ENCODE measurements around a stretch of chr6.

GRCh38 chr6:56541707-56542280 lies 294.4 kb upstream of the COL21A1 start:
- PRO-cap = no peak
- RAMPAGE, long total RNA, 3 experiments = no peak in any of the 3 experiments

GRCh38 chr6:56599930-56600419 lies 352.6 kb upstream of the COL21A1 start:
- PRO-cap = no peak
- RAMPAGE, long total RNA, 3 experiments = no peak in any of the 3 experiments

DNA sequence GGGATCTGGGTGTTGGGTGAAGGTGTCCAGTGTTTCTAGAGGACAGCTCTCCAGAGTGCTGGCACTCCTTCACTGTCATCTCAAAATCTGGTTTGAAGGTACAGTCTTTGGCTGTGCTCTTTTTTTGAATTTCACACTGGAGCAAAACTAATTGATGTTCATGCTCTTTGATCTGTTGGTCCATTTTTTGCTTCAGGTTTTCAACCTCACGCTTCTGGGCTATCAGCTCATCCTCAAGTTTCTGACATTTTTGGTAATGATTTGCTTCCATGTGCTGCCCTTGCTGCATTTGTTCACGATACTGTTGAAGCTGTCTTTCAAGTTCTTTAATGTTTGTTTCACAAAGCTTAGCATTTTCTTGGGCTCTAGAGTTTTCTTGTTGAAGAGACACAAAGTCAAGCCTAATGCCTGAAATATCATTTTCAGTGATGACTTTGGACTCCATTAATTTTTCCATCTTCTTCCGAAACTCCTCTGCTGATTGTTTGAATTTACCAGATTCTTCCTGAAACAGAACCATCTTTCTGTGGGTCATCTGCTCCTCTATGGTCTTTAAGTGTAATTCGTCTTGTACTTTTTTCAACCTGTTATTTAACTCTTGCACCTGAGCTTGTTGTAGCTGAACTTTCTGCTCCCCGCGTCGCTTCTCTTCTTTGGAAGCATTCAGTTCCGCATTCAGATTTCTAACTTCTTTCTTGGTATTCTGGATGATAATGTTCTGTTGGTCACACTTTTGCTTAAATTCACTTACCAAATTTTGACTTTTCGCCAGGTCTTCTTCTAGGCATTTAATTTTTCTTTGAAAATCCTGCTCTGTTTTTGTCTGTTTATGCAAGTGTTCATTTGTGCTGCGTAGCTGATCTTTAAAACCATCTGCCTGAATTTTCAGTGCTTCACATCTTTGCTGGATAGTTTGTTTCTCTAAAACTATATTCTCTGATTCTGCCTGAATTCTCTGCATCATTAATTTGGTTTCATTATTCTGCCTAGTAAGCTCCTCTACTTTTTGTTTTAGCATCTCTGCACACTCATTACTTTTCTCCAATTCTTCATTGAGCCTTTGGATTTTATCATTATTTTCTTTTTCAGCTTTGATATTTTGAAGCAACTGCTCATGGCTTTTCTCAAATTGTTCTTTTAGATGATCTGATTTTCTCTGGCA lies 335.9 kb downstream of the DST start:
- PRO-cap = no peak
- RAMPAGE, long total RNA, 3 experiments = no peak in any of the 3 experiments

DNA sequence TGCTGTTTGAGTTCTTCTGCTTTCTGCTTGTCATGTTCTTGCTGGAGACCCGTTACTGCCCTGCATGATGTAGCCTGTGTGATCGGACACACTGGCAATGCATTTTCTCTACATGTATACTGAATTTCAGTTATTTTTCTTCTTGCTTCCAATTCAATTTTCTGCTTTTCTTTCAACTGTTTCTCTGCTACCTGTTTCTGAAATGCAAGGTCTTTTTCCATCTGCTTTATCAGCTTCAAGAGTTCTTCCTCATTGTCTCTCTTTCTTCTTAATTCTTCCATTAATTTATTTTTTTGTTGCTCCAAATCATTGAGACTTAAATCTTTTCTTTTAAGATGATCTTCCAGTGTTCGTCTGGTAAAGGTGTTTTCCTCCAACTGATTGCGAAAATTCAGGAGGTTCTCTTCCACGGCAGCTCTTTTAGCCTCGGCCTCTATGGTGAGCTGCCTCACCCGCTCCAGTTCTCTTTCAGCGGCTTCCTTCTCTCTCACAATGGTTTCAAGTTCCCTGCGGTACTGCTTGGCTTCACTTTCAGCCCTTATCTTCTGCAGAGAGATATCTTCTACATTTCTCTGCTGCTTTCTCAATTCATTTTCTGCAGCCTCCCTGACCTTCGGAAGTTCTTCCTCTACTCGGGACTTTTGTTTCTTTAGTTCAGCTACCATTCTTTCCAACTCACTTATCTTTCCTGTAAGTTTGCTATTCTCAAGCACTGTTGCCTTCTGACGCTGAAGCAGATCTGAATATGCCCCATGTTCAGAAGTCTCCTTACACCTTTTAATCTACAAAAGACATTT lies 334.5 kb downstream of the DST start:
- PRO-cap = no peak
- RAMPAGE, long total RNA, 3 experiments = no peak in any of the 3 experiments

DNA sequence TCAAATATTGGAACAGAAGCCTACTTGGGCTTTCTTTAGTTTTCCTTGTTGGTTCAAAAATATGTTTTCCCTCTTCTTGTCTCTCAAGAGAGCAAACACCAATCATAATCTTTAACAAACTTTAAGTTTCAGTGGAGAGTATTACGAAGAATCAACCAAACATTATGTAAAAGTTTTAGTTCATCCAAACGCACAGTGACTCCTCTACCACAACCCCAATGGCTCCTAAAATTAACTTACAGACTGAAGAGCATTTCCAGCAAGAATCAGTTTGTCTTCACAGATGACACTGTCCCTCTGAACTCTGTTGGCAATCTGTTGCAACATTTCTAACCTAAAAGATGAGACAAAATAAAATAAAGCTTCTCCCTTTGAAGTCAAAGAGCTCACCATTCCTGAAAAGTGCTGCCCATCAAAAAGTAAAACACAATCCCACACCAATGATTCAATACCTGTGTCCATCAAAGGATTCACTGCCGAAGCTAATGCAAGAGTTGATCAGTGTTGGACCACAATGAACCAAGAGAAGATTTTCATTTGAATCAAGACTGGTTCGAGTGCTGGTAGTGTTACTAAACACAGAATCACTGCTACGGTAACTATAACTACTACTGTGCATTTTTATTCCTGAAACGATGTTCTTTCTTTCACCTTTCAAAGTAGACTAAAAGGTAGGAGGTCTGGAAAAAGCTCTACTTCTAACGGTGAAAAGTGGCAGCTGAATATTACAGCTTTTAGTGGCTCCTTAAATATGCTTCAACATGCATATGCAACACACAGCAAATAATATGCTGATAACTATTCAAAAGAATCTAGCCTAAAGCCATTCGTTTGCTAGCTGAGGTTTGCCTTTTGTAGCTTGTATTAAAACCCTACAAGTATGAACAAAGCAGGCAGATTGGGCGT lies 312.2 kb downstream of the DST start:
- PRO-cap = no peak
- RAMPAGE, long total RNA, 3 experiments = no peak in any of the 3 experiments

DNA sequence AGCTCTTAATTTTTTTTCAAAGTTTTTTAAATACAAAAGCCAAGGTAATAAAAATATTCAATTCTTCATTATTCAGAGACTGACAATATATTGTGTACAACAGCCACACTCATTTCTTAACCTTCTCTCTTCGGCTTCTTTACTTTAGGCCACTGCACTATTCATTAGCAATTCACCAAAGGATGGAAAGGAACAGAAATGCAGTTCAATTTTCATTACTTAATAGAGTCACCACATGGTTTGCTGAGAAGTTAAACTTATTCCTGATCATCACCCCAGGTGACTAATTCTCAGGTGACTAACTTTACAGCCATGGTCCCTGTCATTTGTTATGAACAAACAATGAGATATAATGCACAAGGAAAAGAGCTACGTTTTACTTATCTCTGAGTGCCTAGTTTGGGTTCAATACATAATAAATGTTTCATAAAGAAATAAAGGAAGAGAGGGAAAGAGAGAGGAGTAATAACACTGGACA lies 266.2 kb downstream of the DST start:
- PRO-cap = no peak
- RAMPAGE, long total RNA, 3 experiments = no peak in any of the 3 experiments

- PRO-cap = bidirectional peak, plus-strand start at chr6:56843764, minus-strand start at chr6:56843679
- RAMPAGE, long total RNA, 3 experiments = no peak in any of the 3 experiments
Measured at GRCh38 chr6:56843508-56844112, 111.0 kb downstream of the DST start.

DNA sequence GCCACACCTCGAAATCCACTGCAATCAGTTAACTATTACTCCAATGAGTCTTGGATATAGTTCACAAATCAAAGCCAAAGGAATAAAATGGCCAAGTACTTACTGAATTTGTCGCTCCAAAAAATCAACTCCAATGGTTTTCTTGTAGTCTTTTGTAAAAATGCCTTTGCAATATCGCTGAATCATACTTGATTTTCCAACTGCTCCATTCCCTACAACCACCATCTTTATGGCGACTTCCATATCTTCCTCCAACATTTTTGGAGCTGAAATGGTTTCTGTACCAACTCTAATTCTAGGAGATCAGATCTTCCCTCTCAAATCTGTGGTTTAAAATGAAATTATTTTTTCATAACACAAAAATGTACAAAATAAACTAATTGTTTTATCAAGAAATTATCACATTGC lies 12.0 kb downstream of the RAB23 start:
- PRO-cap = no peak
- RAMPAGE, long total RNA, 3 experiments = no peak in any of the 3 experiments

GRCh38 chr6:57420369-57421105 lies 103.1 kb downstream of the PRIM2 start:
- PRO-cap = no peak
- RAMPAGE, long total RNA, 3 experiments = no peak in any of the 3 experiments

GRCh38 chr6:57423213-57423610 lies 105.8 kb downstream of the PRIM2 start:
- PRO-cap = no peak
- RAMPAGE, long total RNA, 3 experiments = no peak in any of the 3 experiments

- PRO-cap = no peak
- RAMPAGE, long total RNA, 3 experiments = no peak in any of the 3 experiments
Measured at GRCh38 chr6:62286294-62286985, 415 bp upstream of the KHDRBS2 start.

DNA sequence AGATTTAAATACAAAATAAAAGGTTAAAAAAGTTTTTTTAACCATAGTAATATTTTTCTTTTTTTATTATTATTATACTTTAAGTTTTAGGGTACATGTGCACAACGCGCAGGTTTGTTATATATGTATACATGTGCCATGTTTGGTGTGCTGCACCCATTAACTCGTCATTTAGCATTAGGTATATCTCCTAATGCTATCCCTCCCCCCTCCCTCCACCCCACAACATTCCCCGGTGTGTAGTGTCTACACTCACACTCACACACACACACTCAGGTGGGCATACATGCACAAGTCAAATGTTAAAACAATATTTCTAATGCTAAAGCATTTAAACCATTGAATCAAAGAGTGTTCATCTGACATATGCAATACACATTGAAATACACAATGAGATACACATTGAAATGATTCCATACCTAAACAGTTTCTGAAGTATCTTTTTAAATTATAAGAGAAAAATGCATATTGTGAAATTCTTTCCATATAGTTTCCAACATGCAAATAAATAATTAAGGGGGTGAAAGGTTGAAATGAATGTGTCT lies 164.3 kb upstream of the KHDRBS2 start:
- PRO-cap = no peak
- RAMPAGE, long total RNA, 3 experiments = no peak in any of the 3 experiments

DNA sequence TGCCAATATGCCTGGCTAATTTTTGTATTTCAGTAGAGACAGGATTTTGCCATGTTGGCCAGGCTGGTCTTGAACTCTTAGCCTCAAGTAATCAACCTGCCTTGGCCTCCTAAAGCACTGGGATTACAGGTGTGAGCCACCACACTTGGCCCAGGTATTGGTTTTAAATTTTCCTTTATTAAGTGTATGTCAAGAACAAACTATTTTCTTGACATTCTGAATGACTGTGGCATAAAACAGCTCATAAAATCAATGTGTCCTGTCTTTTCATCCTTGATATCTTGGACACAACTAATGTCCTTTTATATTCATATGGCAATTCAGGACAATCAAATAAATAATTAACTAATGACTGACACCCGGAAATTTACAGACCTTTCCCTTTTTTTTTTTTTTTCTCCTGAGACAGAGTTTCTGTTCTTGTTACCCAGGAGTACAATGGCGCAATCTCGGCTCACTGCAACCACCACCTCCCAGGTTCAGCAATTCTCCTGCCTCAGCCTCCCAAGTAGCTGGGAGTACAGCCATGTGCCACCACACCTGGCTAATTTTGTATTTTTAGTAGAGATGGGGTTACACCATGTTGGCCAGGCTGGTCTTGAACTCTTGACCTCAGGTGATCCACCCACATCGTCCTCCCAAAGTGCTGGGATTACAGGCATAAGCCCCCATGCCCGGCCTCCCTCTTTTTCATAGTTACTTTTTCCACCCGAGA lies 107.0 kb upstream of the LGSN start:
- PRO-cap = no peak
- RAMPAGE, long total RNA, 3 experiments = no peak in any of the 3 experiments

DNA sequence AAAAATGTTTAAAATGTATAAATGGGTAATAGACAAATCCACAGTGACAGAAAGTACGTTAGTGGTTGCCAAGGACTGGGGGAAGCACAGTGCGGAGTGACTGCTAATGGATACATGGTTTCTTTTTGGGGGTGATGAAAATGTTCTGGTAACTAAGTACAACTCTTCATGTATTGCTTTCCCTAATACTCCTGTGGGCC lies 94.1 kb upstream of the PTP4A1 start:
- PRO-cap = no peak
- RAMPAGE, long total RNA, 3 experiments = no peak in any of the 3 experiments

GRCh38 chr6:63577052-63577558 lies 4.8 kb downstream of the PTP4A1 start:
- PRO-cap = no peak
- RAMPAGE, long total RNA, 3 experiments = no peak in any of the 3 experiments

DNA sequence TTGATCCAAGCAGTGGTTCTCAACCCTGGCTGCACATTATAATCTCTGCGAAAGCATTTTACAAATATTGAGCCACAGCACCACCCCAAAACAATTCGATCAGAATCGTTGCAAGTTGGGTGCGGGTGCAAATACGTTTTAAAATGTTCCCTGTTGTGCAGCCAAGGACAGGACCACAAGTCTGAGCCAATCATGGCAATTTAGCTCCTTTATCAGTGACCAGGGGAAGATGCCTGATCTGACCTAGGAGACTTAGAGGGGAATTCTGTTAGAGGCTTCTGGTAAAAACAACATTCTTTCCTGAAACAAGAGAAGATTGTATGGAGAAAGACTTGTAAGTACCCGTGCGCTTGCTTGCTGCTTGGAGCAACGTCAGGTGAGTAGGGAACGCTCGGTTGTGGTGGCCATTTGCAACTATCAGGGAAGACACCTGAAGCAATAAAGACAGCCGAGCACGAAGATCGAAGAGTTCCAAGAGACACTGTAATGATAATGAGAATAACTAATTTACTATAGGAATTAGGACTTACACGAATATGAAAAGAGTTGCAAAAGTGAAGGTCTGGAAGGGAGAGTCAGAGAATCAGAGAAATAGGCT lies 25.8 kb downstream of the PTP4A1 start:
- PRO-cap = no peak
- RAMPAGE, long total RNA, 3 experiments = no peak in any of the 3 experiments

DNA sequence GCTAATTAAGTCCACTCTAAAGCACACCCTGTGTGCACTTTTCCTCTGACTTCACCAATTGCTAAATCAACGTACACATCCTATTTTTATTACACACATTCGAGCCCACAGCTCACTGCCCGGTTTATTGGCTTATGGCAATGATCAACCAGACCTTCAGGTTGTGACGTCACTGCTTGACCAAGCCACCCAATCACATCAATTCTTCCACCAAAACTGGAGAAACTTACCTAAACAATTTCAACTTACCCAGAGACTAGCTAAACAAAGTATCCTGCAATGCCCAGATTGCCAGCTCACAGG lies 666.4 kb downstream of the PHF3 start:
- PRO-cap = no peak
- RAMPAGE, long total RNA, 3 experiments = no peak in any of the 3 experiments

DNA sequence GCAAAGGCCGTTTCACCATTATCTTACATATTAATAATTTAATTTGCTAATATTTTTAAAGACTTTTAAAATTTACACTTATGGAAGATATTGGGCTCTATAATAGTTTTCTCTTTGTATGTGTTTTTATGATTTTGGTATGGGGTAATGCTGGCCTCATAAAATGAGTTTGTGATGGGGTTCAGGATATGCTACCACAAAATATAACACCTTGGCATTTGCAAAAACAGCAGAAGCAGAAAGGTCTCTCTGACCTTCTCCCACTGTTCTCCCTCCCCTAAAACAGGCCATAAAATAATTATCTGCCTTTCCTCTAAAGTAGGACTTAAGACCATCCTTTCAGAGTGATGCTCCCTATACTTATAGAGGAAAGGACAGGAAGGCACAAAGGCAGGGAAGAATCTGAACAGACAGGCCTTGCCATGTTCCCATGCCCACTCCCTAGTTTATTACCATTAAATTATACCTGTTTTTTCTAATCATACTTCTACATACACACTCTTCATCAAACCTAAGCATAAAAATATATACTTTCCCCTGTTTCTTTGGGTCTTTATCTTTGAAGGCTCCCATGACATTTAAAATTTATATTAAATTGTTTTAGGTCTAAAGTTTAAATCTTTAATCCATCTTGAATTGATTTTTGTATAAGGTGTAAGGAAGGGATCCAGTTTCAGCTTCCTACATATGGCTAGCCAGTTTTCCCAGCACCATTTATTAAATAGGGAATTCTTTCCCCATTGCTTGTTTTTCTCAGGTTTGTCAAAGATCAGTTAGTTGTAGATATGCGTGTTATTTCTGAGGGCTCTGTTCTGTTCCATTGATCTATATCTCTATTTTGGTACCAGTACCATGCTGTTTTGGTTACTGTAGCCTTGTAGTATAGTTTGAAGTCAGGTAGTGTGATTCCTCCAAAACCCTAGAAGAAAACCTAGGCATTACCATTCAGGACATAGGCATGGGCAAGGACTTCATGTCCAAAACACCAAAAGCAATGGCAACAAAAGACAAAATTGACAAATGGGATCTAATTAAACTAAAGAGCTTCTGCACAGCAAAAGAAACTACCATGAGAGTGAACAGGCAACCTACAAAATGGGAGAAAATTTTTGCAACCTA lies 755.8 kb upstream of the ADGRB3 start:
- PRO-cap = no peak
- RAMPAGE, long total RNA, 3 experiments = no peak in any of the 3 experiments

DNA sequence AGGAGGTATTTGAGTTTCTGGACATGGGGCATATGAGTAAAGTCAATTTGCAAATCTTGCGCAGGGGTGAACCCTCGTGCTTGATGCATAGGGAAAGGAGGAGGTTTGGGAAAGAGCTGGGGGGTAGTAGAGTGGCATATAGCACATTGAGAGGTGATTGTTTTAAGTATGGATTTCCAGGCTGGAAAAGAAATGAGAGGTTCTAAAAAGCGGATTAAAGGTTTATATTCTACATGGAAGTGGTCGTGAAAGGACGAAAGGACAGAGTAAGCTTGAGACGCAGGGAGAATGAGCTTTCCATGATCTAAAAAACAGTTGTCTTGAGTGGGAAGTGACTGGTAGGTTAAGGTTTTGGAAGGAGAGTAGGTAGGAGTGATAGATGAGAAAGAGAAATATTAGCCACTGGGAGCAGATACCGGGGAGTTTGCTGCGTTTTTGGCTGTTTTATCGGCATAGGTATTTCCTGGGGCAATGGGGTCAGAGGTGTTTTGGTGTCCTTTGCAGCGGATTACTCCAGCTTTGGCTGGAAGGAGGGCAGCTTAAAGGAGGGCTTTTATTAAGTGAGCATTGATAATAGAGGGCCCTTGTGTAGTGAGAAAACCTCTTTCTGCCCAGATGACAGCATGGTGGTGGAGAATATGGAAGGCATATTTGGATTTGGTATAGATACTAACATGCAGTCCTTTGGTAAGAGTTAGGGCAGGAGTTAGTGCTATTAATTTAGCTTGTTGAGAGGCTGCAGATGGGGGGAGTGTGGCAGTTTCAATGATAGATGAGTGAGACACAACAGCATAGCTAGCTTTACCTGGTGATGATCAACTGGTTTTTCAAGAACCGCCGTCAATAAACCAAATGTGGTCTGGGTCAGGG lies 750.5 kb upstream of the ADGRB3 start:
- PRO-cap = no peak
- RAMPAGE, long total RNA, 3 experiments = no peak in any of the 3 experiments

DNA sequence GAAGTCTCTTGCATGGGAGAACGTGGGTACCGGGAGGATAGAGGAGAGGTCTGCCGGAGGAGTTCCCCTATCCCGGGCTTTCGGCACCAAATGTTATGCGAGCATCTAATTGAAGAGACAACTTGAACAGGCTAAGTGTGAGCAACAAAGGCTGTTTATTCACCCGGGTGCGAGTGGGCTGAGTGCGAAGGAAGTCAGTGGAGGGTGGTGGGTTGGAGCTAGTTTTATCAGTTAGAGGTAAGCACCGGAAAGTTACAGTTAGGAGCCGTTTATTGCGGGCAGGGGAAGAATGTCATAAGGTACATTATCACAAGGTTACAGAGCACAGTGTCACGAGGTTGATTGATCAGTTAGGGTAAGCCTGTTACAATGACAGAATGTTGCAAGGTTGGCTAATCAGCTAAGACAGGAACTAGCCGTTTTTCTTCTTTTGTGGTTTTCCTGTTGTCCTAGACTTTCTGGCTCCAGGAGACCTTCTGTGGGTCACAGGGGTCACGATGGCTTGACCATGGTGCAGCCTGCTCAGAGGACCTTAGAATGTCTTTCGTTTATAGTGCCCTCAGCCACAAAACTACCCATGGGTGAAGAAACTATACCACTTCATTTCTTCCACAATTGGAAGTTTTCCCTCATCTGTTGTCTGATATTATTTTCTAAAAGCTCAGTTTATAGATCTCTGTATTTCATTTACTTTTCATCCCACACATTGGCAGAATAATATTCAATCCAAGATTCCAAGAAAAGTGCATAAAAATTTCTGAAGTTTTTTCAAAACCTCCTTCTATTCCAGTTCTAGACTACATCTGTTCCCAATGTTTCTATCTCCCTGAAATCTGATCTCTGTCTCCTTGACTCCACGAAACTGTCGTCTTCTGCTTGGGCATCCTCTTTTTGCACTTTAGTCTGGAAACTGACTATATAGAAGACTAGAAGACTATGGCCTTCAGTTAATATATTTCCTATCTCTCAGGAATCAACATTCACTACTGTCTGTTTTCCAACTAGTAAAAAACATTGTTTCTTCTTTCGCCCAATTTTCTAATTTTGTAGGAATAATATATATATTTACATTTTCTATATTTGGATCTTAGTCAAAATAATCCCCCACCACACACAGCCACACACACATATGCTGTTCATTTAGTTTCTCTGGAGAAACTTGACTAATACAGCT lies 745.7 kb upstream of the ADGRB3 start:
- PRO-cap = no peak
- RAMPAGE, long total RNA, 3 experiments = no peak in any of the 3 experiments